Measurements from ENCODE around the gene DCXR.

- PRO-cap, result no peak
These were observed 5.0 kb downstream of the FAAP100 start for GRCh38 chr17:81546897-81547717.

GRCh38 chr17:81556935-81558372 lies 5.3 kb upstream of the FAAP100 start:
- PRO-cap, result no peak

DNA sequence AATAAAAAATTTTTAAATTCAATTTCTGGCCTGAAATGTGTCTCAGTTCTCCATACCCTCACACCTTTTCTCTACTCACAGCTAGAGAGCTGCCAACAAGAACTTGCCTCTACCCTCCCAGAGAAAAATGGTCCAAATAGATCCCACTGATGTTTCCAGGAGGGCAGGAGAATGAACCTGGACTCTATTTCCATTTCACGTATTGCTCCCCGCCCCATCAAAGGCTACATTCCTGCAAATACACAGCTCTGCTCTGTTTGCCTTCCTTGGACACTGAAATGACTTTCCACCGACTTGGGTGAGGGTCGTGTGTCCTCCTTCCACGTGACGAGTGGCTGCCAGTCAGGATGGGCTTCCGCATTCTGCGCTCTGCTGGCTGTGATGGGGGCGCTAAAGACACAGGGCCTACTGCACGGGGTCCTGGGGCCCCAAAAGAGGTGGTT lies 21.5 kb upstream of the FAAP100 start:
- PRO-cap, result no peak

- PRO-cap, result no peak
These were observed 38.5 kb downstream of the NPLOC4 start for GRCh38 chr17:81598391-81598917.

DNA sequence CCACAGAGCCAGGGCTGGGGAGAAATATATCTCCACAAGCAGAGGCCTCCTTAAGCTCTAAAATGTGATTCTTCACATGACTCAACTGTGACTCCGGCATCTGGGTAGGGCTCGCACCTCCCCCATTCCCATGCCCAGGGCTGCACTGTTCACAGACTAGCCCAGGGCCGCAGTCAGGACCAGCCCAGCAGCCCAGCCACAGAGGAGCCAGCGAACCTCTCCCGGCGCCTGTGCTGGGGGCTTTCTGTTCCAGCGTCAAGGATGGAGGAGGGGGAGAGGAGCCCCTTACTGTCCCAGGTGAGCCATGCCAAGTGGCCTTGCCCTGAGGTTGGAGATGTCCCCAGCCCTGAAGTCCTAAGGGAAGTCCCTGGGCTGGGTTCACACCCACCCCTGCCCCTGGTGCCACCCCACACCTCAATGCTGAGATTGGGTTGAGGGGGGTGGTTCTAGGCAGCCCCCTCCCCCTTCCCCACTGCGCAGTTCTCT lies 5.2 kb downstream of the TSPAN10 start:
- PRO-cap, result no peak

DNA sequence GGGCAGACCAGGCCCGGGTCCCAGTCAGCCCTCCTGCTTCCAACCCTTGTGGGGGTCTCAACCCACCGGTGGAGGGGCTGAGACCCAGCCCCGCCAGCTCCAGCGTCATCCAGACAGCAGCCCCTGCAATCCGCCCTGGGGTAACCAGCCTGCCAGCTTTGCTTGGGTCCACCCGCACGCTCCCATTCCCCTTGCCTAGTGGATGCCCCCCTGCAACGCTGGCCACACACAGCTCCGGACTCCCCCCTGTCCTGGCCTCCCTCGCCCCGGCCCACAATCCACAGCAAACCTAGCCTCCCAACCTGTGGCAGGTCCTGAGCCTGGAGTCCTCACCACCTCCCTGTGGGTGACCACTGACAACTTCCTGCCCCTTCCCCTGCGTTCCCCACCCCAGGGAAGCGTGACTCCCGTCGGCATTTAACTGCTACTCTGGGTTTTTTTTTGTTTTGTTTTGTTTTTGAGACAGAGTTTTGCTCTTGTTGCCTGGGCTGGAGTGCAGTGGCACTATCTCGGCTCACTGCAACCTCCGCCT lies 2.9 kb downstream of the PDE6G start:
- PRO-cap, result no peak

DNA sequence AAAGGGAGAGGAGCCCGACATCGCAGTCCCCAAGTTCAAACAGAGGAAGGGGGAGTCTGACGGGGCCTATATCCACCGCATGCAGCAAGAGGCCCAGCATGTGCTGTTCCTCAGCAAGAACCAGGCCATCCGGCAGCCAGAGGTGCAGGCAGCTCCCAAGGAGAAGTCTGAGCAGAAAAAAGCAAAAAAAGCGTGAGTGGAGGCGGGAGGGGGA lies 3.6 kb downstream of the CCDC137 start:
- PRO-cap, result no peak

GRCh38 chr17:81701536-81701882 lies 1.7 kb upstream of the MRPL12 start:
- PRO-cap, result no peak

DNA sequence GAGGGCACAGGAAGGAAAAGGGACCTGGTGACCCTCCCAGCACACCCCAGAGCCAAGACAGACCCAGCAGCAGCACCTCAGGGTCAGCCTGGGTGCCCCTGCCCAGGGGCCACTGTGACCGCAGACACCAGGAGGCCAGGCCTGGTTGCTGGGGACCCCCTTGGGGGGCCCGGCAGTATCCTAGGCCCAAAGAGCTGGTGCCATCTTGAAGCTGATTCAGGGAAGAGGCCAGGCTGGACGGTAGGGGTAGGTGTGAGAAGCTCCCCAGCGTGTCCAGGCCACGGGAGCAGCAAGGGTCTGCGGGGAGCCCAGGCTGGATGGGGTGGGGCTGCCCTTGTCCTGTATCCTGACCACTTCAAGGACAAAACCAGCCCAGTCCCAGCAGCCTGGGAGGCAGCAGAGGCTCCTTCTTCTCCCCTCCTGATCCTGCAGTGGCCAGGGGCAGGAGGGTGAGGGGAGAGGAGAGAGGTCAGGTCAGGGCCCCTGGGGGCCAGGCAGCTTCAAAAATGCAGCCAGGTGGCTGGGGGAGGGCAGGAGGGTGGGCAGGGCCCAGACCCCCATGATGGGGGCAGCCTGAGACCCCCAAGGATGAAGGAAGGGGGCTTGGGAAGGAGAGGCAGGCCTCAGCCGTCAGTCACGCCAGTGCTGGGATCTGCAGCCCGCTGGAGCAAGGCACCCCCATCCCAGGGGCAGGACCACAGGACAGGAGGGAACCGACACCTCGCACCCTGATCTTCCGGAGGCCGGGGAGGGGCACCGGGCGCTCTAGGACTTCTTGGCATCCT lies 10.4 kb downstream of the MCRIP1 start:
- PRO-cap, result no peak

DNA sequence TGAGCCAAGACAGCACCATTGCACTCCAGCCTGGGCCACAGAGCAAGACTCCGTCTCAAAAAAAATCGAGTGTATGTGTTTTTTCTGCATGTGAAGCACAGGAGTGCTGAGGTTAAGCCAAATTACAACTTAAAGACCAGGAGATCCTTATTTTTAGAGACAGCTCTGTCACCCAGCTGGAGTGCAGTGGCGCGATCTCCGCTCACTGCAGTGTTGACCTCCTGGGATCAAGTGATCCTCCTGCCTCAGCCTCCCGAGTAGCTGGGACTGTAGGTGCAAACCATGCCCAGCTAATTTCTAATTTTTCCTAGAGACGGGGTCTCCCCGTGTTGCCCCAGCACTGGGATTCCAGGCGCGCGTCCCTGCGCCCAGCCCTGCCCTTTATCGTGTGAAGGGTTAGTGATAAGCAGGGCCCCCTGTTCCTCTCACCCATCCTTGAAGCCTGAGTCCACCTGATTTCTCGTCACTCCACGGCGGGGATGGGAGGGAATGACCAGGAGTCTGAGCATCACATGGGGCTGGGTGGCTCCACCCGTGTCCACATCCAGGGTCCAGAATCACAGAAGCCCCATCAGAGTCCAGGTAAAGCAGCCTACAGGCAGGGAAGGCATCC lies 7.6 kb upstream of the PPP1R27 start:
- PRO-cap, result no peak

DNA sequence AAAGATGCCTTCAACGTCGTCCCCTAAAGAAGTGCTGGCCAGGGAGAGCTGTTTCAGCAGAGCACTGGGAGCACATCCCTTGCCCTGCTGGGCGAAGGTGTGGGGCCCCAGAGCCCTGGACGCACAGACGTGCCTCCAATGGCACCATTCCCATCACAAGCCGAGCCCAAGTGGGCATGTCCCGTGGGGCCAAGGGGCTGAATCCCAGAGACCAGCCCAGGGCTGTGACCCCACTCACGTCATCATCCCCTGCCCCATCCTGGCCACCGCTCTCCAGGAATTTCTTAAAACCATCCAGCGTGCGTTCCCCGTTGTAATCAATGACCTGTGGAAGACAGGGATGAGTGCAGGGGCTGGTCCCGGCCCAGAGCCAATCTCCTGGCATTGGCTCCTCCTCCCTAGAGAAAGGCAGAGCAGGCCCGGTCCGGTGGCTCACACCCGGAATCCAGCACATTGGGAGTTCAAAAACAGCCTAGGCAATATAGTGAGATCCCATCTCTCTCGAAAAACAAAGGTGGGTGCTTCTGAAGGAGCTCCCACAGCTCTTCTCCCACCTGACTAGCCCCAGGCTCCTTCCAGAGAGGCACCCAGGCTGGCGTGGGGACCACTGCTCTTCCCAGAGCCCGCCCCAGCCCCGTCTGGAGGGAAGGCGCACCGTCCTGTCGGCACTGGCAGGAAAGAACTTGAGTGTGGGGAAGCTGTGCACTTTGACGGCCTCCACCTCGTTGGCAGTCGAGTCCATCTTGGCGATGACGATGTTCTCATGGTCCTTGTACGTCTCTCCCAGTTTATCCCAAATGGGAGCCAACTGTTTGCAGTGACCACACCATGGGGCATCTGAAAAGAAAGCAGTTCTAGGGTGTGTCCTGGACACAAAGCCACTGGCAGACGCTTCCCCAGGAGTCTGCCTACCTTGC lies 10.3 kb upstream of the PPP1R27 start:
- PRO-cap, result no peak

DNA sequence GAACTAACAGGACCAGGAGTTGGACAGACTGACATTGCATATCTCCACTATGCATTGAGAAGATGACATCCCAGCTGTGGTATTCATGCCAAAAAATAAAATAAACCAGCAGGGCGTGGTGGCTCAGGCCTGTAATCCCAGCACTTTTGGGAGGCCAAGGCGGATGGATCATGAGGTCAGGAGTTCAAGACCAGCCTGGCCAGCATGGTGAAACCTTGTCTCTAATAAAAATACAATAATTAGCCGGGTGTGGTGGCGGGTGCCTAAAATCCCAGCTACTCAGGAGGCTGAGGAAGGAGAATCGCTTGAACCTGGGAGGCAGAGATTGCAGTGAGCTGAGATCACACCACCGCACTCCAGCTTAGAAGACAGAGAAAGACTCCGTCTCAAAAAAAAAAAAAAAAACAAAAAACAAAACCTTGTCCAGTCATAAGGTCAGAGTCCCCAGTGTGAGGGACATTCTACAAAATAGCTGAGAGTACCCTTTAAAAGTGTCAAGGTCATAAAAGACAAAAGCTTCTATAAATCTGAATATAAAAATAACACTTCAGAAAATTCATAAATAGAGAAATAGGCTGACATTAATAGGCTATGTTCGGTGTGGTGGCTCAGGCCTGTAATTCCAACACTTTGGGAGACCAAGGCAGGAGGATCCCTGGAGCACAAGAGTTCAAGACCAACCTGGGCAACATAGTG lies 9.6 kb upstream of the ARHGDIA start:
- PRO-cap, result no peak

GRCh38 chr17:81902436-81903000 lies 480 bp downstream of the NPB start:
- PRO-cap, result no peak

DNA sequence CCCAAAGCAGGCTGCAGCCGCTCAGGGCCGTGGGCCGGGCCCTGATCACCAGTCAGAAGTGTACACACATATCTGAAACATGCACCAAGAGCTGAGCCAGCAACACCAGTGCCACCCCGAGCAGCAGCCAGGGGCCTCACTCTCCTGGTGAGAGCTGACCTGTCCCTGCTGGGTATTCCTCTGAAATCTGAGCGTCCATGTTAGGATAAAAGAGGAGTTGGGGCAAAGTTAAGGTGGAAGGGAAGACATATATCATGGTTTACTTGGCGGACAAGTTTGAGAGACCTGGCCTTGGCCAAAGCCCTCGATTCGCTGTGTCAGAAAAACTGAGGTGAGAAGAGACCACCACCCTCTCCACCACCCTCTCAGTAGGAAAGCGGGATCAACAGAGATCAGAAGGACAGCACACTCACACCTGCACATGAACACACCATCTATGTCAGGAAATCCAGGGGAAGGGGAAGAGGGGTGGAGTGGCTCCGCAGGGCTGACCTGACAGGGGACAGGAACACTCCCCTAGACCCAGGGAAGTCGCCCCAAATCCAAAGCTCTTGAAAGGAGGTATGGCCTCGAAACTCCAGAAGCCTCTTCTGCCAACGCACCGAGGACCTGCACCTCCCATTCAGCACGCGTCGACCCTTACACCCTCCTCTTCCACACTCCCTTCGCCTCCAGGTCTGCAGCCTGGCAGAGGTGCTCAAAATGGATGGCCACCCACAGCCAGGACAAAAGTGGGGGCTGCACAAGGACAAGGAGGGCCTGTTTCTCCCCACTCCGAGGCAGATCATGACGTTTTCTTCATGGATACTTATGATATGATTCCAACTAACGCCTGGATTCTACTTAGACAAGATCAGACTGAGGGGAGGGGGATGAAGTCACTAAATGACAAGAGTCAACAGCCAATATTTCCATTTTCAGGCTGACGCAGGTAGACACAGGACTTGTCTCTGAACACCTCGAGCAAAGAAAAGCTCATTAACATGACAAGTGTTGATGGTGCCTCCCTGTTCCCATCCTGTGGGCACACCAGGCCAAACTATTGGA lies 1.7 kb upstream of the SIRT7 start:
- PRO-cap, result no peak

DNA sequence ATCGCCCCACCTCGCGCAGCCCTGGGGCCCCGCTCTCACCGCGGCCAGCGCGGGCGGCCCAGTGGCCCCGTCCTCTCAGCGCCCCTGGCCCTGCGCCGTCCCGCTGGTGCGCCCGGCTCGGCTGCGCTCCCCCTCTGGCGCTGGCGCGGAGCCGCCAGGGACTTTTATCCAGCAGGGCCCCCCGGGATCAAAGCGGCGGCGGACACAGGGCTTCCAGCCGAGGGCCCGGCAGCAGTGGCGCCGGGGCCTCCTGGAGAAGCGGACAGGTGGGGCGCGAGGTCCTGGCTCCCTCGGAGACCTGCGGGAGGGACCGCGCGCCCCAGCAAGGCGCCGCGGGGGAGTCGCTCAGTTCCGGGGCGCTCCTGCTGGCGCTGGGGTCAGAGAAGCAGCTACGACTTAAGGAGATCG lies 722 bp upstream of the NOTUM start:
- PRO-cap, result no peak

DNA sequence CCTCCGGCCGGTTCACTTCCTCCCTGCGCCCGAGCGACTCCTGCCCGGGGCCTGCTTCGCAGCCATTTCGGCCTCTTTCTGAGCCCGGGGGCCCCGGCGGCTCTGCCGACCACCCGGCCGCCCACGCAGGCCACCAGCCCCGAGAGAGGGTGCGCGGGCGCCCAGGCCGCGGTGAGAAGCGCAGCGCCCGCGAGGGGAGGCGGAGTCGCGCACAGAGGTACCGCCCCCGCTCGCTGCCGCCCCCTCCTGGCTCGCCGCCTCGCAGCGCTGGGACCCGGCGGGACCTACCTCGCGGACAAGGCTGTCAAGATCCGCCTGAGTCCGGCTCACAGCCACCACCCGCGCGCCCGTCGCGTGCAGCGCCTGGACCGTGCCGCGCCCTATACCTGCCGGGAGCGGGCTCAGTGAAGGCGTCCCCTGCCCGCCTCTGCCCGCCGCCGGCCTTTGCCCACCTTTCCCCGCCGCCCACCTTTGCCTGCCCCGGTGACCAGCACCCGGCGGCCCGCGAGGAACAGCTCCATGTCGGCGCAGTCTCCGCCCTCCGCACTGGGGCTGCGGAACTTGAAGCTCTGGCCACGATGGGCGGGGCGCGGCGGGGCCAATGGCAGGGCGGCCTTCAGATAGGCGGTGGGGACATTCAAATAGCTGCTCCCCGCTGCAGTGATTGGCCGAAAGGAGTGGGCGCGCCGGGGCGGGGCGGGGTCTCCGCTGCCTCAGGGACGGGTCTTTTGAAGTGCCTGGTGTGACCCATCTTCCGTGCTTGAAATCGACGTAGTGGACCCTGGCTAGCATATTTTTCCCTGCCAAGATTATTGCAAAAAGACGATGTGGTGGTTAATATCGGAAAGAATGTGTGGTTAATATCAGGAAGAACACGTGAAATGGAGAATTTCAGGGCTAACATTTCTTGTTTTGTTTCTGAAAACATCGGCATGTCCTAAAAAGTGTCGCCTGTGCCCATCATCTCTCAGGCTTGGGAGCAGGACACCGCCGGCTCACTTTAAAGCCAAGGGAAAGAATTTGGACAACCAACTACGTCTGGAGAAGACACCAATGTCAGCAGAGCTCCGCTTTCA lies at the start of gene DCXR:
Gene DCXR (minus strand): TSS at position 536 of the 1,076 bp plus-strand sequence.
- PRO-cap, result bidirectional peak, plus-strand start at position 301 of the sequence, minus-strand start at position 173 of the sequence; bidirectional peak, plus-strand start at position 743 of the sequence, minus-strand start at position 536 of the sequence

DNA sequence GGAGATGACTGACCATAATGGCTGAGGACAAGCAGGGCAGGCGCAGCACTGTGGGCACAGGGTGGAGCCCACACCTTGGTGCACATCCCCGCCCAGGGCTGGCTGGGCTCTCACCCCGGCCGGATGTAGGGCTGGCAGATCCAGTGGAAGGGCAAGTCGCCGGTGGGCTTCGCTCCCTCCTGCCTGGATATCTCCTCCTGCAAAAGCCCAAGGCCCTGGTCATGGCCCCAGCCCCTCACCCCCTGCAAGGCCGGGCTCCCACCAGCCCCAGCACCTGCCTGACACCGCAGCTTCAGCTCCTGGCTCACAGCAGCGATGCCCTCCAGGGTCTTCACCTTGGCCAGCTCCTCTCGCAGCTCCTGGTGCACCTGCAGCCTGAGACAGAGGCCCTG lies 5.0 kb downstream of the DUS1L start:
- PRO-cap, result no peak

DNA sequence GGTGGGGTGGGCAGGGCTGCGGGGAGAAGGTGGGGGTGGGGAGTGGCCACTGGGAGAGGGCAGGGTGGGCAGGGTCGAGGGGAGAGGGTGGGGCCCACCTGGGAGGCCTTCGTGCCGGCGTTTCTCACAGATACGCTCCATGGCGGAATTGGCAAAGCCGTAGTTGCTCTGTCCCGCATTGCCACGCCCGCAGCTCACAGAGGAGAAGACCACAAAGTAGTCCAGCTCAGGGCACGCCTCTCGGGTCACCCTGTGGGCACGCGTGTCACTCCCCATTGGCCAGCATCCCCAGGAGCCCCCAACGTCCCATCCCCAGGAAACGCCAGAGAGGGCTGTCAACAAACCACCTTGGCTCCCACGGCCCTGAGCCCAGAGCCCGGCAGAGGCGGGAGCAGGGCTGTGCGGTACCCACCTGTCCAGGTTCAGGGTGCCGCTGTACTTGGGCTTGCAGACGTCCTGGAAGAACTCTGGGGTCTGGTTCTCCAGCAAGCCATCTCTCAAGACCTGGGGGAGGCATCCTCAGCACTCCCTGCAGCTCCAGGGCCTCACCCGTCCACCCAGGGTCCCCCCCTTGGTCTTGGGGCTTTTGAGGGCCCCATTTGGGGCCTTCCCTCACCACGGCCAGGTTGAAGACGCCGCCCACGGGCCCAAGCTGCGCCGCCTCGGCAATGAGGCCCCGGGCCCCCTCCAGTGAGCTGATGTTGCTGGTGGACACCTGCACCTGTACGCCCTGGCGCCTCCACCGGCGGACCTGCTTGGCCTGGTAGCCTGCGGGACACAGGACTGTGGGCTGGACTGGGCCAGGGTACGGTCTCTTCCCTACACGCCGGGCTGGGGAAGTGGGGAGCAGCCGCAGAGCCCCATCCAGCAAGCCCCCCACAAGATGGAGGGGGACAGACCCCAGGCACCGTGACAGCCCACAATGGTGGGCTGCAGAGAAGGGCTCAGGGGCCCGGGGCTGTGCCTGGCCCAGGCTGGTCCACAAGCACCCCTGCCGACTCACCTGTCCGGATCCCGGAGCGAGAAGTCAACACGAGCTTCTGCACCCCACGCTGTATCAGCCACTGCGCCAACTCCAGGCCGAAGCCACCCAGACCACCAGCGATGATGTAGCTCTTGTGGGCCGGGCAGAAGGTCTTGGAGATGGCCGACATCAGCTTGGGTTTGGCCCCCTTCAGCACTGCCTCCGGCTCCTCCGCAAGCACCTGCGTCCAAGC lies 15.7 kb downstream of the FASN start:
- PRO-cap, result no peak

GRCh38 chr17:82083718-82084447 lies 14.2 kb downstream of the FASN start:
- PRO-cap, result no peak

- PRO-cap, result no peak
These were observed 8.5 kb downstream of the FASN start for GRCh38 chr17:82089438-82089945.